AG10803 (cell line): Measurements from ENCODE around the genes SH3RF1 and MFAP3L.

DNA sequence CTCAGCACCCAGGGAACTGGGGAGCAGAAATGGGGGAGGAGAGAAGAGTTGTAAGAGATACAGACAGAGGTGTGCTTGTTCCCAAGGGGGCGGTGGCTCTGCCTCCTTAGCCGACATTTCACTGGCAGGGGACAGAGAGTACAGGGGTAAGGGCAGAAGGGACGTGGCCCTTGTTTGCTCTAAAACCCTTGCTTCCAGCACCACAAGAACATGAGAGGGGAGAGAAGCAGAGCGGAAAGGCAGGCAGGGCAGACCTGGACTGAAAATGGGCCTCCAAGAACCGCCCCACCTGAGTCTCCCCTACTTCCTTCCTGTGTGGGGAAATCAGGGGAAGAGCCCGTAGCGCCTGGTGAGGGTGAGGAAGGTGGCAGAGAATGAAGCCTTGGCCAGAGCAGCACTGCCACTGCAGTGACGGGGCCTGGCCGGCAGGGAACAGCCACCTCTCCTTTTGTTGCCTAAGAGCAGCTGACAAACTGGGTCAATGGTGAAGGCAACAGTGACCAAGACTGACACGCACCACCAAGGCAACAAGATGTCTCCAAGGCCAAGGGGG, 58.2 kb upstream of the CBR4 start:
- RRBS, result no CpG with 5 or more reads among the region's 10 CpGs

GRCh38 chr4:169069947-169070768, 60.1 kb upstream of the CBR4 start:
- RRBS, result no CpG with 5 or more reads among the region's 16 CpGs

- RRBS, result no CpG with 5 or more reads among the region's 7 CpGs
Measured at GRCh38 chr4:169233857-169234600, 36.7 kb downstream of the SH3RF1 start.

GRCh38 chr4:169251930-169252252, 18.9 kb downstream of the SH3RF1 start:
- RRBS, result no CpG with 5 or more reads among the region's 5 CpGs

DNA sequence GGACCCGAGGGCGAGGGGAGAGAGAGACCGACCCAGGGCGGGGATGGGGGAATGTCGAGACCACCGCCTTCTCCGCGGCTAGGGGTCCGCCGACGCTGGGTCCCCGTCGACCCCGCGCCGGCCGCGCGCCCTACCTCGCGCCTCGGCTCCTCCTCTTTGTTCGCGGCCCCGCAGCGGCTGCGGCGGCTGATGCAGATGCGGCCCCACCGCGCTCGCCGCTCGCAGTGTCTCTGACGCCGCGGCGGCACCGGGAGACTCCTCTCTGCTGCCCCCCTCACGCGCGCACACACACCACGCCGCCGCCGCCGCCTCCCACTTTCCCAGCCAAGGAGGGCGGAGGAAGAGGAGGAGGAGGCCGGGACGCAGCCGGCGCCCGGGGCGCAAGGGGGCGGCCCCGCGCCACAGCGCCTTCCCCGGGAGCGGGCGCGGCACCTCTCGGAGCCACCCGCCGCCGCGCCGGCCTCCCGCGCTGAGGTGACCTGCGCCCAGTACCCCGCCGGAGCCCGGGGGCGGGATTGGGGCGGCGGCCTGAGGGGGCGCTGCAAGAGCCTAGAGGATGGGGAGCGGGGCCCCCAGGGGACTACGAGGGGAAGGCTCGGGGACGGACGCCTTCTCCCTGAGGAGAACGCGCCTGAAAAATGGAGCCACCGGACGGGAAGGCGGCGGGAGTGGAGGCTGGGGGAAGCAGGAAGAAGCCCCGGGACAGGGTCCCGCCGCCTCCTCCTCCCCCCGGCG, at the start of gene SH3RF1:
Gene SH3RF1, minus strand, starts transcription at position 232 of the 735 bp plus-strand sequence.
- RRBS, result 3% methylated on average over 28 of the region's 94 CpGs

DNA sequence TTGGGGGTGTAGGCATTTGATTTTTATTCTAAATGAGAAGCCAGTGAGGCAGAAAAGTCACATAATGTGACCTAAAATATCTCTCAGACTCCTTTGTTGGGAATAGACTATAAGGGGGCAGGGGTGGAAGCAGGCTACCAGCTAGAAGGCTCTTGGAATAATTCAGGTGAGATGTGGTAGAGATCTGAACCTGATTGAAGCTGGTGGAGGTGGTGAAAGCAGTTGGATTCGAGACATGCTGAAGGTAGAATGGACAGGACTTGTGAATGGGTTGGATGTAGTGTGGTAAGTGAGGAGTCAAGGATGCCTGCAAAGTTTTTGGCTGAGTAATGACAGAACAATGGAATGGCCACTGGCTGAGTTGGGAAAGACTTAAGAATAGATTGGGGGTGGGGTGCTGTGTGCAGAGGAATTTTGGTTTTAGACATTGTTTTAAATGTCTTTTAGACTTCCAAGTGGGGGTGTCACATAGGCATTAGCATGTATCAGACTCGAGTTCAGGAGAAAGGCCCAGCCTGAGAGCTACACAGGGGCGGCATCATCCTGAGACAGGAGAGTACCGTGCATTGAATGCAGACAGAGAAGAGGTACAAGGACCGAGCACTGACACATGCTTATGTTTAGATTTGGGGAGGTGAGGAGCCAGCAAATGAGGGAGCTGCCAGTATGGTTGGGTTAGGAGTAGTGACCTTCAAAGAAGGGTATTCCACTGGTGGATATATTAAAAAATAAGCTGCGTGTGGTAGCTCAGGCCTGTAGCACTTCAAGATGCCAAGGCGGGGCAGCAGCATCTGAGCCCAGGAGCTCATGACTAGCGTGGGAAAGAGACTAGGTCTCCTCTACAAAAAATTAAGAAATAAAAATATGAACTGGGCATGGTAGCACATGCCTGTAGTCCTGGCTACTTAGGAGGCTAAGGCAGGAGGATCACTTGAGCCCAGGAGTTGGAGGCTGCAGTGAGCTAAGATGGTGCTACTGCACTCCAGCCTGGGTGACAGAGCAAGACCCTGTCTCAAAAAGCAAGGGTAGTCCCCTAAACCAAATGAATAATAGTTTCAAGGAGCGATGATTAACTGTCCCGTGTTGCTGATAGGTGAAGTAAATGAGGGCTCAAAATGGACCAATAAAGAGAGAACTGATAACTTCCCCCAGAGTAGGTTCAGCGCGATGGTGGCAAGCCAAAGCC, 33.2 kb downstream of the HPF1 start:
- RRBS, result no CpG with 5 or more reads among the region's 12 CpGs

- RRBS, result no CpG with 5 or more reads among the region's 5 CpGs
Measured at GRCh38 chr4:169975192-169975471, 51.1 kb downstream of the MFAP3L start.

GRCh38 chr4:170025384-170026746, at the start of gene MFAP3L:
Gene MFAP3L (minus strand): TSS chr4:170026395.
- RRBS, result 2% methylated on average over 68 of the region's 148 CpGs

- RRBS, result no CpG with 5 or more reads among the region's 16 CpGs
Measured at GRCh38 chr4:170089224-170089654, 517 bp downstream of the AADAT start.

DNA sequence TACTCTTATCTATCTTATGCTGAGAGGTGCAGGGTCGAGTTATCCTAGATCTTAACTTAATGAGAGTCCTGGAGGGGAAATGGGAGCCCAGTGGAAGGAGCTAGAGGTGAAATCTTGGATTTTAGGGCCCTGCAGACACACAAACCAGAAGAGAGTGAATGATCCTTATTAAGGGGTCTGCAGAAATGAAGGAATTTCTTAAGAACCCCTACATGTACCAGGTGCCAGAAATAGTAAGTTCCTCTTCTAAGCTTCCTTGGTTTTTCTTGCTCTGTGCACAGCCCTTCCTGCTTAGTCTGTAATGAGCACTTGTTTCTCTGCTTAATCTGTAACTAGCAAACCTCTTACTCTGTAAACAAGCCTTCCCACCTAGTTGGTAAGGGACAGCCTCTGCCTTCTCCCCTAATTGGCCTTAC, 136.3 kb upstream of the AADAT start:
- RRBS, result no CpG with 5 or more reads among the region's 1 CpG

GRCh38 chr4:171080102-171080355, 733.2 kb upstream of the GALNTL6 start:
- RRBS, result no CpG with 5 or more reads among the region's 3 CpGs

- RRBS, result no CpG with 5 or more reads among the region's 7 CpGs
Measured at GRCh38 chr4:173329779-173330921, 4.0 kb downstream of the HMGB2 start.

DNA sequence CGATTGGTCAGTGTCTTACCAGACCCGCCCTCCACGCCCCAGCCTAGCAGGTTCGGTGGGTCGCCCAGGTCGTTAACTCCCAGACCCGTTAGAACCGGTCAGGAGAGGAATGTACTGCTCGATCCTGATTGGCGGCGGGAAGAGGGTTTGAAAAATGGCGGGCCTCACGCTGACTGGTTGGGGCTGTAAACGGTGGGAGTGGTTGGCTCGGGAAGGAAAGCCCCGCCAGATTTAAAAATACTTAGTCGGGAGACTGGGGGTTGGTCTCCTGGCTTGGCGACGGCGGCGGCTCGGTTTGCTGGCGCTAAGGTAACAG, 313 bp upstream of the HMGB2 start:
- RRBS, result no CpG with 5 or more reads among the region's 23 CpGs

DNA sequence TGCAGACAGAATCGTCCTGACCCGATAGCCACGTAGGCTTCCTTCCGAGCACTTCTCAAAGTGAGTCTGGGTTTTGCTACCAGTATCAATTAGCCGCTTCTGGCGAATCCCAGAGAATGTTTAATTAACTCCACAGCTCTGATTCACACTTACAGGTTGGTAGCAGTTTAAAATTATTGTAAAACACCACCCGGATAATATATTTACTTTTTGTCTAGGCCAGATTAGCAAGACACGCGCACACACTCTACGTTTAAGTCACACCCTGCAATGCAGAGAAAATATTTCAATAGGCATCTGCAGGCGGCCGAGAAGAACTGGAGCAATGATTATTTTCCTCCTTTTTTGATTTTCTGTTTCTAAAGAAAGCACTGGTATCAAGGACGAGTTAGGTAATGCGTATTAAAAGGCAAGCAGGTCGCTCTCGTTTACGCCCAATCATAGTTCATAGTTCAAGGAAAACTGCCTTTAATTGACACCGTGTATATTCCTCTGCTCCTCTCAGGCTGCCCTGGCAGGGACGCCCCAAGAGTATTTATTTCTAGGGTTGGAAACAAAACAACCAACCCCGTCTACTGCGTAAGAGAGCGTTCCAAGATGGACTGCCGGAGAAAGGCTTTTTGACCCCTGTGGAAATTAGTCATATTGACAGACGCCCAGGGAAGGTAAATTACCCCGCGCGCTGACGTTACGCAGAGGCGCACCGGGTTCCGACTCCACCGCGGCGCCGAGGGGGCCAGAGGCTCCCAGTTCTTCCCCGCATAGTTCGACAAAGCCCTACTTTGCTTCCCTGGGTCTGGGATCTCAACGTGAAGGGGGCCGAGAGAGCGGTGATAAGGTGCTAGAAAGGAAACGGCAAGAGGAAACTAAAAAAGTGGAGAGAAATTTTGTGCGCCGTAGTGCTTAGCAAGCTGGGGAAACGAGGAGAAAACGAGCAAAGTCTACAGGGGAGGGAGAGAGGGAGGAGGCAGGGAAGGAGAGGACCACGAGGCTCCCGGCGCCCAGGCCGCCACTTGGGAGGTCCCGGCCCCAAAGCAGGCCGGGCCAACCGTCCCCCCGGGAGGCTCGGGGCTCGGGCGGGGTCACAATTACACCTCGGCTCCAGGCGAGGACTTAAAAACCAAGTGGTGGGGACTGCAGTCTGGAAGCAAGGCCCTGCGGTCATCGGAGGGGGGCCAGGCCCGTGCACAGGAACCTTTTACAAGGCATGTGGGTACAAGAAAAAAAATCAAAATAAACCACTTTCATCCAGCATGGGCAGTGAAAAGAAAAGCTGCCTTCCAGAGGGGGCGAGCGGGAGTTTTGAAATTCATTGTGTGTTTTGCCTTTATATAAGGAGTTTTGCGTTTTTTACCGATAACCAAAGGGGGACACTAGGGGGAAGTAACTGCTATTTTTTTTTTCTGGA, 13.4 kb downstream of the HAND2 start:
- RRBS, result 39% methylated on average over 8 of the region's 66 CpGs

DNA sequence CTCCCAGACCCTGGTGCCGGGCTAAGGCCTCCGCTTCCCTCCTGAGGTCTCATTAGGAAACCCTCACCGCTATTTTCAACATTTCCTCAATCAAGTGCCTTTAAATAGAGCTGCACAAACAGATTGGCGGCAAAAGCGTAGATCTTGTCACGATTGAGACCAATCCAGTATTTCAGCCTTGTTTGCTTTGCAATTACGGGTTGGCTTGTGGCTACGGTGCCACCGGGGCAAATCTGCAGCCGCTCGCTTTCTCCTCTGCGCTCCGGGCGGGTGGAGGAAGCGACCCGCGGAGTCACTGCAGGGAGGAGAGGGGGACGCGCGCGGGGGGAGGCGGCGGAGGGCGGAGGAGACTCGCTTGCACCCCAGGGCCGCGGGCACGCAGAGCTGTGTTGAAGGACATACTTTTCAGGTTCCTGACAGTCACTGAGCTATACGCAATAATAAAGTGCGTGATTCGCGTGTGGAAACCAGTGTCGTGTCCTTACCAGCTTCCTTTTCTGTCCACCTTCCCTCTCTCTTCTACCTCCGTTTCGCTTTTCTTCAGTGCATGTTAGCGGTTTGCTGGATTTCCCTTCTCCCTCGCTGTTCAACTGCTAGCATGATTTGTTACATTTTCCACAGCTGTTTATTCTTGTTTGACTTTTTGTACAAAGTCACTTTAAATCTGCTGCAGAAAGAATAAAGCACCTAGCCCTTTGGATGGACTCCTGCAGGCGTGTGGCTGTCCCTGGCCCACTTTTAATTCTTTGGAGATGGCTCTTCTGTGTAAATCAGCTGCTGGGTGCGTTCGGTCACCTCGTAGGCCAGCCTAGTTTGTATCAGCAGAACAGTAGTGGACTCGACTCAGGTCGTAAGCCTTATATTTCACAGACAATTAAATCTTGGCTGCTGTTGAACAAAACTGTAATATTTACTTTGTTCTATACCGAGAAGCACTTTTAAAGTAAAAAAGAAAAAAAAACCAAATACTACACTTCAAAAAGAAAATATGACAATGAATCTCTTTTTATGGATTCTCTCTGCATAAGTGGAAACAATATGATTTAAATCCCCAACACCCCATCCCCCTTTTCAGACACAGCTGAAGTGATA, 8.8 kb upstream of the HAND2 start:
- RRBS, result 8% methylated on average over 5 of the region's 44 CpGs

DNA sequence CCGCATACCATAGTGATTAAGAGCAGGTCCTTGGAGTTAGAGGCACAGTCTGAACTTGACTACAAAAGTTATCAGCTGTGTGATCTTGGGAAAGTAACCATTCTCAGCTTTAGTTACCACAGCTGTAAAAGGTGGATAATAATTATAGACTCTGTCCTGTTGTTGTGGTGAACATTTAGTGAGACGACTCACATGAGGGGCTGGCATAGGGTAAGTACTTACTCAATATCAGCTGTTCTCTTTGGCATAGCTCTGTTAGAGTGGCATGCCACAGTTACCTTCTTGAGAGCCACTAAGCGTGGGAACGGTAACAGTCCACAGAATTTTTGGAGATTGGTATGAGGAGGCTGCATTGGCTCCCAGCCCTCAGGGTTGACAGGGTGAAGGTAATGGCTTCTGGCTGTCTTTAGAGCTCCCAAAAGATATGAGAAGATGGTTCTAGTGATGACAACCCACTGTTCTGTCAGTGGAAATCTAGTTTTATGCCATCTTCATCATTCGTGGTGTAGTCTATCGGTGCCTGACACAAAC, 13.3 kb upstream of the HAND2 start:
- RRBS, result no CpG with 5 or more reads among the region's 6 CpGs

DNA sequence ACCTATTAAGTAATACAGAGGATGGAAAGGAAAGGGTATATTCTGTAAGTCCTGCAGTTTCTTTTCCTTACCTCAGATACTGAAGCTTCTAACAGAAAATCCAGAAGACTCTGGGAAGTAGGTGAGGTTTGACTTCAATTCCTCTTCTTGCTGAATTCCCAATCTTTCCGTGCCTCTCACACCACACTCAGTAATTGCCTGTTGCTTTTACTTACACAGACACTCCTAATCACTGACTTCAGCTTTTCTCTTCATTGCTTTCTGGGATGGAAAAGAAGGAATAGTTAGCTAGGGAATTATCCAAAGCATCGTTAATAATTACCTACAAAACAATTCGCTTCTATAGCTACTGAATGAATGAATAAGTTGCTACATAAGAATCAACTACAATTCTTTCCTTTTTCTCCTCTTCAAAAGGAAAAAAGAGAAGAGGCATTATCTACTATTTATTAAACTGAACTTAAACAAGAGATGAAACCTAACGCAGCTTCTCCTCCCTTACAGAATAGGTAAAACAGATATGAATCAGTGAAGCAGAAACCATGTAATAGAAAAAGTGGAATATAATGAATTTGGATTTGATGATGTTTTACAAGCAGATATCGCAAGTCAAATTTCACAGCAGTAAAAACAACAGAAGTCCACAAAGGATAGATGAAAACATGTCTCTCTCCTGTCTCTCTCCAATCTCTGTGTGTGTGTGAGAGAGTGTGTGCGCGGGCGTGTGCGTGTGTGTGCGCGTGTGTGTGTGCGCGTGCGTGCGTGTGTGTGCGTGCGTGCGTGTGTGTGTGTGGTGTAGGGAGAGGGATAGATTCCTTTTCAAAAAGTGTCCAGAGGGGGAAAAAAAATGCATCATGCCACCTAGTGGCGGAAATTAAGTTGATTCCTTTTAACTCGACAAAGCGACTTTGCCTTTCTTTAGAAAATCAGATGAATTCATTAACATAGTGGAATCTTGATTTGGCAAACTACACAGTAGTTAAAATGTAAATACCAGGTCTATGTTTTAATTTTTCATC, 163.3 kb downstream of the FBXO8 start:
- RRBS, result no CpG with 5 or more reads among the region's 21 CpGs

DNA sequence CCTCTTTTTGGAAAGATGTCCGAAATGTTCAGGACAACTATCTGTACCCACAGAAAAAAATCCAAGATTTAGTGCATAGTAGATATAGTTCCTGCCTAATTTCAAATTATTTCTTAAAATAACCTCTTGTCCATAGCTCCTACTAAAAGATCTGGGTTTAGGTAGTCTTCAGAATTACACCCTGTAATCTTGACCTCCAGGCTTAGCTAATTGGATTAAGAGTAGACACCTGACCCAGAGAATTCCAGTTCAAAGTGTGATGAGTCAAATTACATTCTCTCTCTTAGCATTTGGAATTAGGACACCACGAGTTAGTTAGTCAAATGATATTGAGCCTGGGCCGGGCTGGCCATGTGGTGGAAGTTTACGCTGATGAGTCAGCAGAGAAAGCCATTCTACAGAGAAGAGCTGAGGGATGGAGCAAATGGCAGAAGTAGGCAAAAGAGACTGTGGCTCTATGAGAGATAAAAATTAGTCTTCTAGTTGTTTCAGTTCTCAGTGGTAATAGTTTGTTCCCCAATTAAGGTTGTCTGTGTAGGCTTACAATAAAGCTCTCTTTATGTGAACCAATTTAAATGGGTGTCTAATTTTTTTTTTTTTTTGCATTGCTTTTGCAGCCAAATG, 31.0 kb downstream of the CEP44 start:
- RRBS, result no CpG with 5 or more reads among the region's 4 CpGs

GRCh38 chr4:174400813-174401355, 117.2 kb downstream of the CEP44 start:
- RRBS, result no CpG with 5 or more reads among the region's 9 CpGs

GRCh38 chr4:175671625-175672046, 140.4 kb downstream of the GPM6A start:
- RRBS, result no CpG with 5 or more reads among the region's 11 CpGs